Bronchial epithelial cell (primary cell): Measurements from ENCODE around the genes ALX3 and KCNC4.

DNA sequence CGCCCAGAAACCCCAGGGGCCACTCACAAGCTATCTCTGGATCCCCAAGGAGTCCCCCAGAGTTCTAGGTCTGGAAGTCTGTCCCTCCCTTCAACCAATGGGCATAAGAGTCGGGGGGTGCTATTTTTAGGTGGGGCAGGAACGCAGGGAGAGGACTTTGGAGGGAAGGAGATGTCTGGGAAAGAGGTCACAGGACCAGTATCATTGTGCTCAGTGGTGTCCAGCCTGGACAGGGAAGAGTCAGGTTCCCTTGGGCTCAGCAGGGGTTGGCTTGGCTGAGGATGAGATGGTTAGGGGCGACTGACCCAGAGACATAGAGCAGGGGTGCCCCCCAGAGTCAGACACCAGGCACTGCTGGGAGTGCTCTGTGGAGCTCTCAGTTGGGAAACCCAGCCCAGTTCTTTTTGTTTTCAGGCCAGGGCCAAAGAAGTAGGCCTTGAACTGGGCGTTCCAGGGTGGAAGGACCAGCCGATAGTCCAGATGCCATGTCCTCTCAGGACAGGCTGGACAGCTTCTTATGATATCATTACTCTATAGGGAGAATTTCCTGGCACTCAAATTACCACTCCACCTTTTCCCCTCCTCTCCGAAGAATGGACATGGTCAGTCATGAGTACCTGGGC, 6.9 kb upstream of the GPR61 start:
- RRBS, 2 experiments: no CpG with 5 or more reads among the region's 7 CpGs

DNA sequence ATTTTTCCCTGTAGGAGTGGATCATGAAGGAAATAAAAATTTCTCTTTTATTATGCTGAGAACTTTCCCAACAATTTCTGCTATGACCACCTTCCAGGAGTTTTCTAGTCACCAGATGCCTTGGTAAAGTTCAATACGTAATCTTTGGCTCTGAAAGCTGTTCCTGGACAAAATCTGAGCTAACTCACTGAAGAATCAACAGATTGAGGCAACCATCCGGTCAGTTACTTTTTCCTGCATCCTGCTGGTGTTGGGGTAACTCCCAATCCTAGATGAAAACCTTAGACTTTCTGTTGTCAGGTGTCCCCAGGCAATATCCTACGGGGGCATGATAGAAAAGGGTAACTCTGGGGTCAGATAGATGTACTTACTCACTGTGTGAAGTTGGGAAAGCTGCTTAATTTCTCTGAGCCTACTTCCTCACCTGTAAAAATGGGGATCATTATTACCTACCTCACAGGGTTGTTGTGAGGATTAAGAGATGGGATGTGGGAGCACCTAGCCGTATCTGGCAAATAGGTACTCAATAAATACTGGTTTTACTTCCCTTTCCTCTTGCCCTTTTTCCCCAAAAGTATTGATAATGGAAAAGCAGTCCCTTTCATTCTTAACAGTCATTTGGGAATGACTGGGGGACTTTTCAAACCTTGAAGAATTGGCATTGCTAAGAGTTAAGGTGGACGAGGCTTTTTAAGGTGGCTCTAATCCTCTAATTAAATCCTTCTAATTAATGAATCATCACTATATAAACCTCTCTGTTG, 1.5 kb upstream of the GNAI3 start:
- RRBS, 2 experiments: no CpG with 5 or more reads among the region's 5 CpGs

DNA sequence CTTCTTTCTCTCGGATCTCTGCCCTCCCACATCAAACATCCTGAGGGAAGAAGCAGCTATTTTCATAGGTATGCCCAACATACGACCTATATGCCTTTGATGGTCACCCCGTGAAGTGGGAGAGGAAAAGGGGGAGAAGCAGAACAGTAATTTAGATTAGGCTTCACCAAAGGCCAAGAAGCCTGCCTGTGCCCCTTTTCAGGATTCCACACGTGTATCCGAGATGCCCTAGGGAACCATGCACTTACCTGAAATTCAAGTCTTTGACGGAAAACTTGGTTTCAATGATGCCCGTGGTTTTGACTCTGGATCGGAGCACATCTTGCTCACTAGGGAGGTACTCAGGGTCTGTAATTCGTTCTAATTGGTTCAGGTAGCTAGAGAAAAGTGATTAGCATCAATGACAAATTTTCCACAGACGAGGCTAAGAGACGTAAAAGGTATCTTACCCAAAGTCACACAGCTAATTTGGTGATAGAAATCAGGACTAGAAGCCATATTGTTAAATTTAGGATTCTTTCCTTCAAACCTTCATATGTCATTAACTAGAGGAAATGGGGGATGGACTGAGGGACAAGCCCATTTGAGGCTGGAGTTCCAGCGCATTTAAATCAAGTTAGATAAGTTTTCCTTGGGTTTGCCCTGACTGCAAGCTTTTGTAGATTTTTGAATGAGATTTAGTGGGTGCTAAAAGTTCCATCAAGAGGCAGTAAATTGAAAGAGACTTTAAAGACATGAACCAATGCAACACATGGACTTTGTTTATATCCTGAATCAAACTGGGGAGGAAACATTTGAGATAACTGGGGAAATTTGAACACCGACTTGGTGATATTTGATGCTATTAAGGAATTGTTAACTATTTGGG, 13.1 kb downstream of the GNAT2 start:
- RRBS, 2 experiments: no CpG with 5 or more reads among the region's 13 CpGs

DNA sequence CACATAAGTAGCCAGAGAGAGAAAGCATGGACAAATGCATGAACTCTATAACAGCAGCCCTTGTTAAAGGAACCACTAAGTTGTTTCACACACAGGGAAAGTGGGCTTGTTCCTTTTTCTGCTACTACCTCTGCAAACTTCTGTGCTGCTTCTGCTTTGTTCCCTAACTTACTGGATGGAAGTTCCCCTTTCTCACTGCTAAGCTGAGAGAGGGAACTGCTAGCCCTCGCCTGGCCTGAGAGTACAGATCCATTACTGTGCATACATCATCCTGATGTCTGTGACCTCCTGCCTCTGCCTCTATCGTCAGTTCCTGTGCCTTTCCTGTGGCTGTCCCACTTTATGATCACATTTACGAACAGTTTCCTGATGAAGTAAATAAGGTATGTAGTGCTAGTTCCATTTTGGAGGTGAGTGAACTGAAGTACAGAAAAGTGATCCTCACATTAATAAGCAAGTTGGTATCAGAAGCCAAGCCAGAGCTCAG, 3.5 kb downstream of the GNAT2 start:
- RRBS, 2 experiments: no CpG with 5 or more reads among the region's 3 CpGs

GRCh38 chr1:109618739-109619289, 602 bp downstream of the GNAT2 start:
- RRBS, 2 experiments: no CpG with 5 or more reads among the region's 3 CpGs

DNA sequence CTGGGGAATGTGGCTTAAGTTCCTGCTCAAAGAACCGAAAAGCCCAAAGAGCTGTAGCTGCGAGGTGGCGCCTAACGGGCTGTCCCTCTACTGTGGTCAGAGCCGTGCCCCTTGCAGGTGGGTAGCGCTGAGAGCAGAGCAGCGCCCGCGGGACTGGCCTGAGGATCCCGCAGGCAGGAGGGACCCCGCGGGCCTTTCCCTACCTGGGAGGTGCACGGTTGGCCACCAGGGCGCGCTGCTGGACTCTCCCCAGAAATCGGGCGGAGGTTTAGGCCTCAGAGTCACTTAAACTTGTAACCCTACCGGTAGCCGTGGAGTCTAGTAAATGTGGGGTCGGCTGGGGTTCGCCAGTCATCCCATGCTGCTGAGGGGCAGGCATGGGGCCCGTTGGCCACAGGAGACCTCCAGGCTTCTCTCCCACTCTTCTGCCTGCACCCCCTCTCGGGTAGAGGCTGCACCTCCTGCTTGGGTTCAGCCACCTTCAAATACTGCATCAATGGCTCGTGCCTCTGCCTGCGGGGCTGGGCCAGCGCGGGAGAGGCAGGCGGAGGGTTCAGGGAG, 12.5 kb upstream of the GSTM4 start:
- RRBS, 2 experiments: no CpG with 5 or more reads among the region's 28 CpGs

DNA sequence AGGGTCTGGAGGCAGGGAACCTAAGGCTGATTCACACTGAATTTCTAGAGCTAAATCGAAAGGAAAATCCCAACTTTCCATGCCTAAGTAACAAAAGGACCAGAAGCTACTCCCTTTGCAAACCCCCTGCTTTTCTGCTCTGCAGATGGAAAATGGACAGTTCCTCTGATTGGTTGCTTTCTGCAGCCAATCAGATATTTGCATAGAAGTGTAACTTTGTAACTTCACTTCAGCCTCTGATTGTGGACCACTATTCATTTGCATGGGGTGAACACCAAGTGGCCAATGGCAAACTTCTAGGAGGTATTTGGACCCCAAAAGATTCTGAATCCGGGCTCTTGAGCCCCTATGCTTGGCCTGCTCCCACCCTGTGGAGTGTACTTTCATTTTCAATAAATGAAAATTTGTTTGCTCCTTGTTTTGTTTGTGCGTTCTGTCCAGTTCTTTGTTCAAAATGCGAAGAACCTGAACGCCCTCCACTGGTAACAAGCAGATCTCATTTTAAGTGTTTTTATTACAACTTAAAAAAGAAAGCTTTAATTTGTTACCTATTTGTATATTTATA, 6.5 kb upstream of the GSTM4 start:
- RRBS, 2 experiments: no CpG with 5 or more reads among the region's 5 CpGs

GRCh38 chr1:109715622-109715931, 3.5 kb downstream of the GSTM5 start:
- RRBS, 2 experiments: no CpG with 5 or more reads among the region's 4 CpGs

GRCh38 chr1:109793722-109794270, 30.1 kb upstream of the EPS8L3 start:
- RRBS, 2 experiments: no CpG with 5 or more reads among the region's 5 CpGs

GRCh38 chr1:109864019-109864796, 46.4 kb upstream of the CSF1 start:
- RRBS, 2 experiments: no CpG with 5 or more reads among the region's 5 CpGs

- RRBS, 2 experiments: no CpG with 5 or more reads among the region's 6 CpGs
Observed at GRCh38 chr1:109904475-109905024, 6.1 kb upstream of the CSF1 start.

DNA sequence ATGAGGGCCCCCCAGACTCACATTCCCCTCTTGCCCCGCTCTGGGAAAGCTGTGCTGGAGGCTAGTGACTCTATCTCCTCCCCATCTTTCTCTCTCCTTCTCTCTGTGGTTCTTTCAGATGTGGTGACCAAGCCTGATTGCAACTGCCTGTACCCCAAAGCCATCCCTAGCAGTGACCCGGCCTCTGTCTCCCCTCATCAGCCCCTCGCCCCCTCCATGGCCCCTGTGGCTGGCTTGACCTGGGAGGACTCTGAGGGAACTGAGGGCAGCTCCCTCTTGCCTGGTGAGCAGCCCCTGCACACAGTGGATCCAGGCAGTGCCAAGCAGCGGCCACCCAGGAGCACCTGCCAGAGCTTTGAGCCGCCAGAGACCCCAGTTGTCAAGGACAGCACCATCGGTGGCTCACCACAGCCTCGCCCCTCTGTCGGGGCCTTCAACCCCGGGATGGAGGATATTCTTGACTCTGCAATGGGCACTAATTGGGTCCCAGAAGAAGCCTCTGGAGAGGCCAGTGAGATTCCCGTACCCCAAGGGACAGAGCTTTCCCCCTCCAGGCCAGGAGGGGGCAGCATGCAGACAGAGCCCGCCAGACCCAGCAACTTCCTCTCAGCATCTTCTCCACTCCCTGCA, 12.5 kb downstream of the CSF1 start:
- RRBS, 2 experiments: no CpG with 5 or more reads among the region's 11 CpGs

DNA sequence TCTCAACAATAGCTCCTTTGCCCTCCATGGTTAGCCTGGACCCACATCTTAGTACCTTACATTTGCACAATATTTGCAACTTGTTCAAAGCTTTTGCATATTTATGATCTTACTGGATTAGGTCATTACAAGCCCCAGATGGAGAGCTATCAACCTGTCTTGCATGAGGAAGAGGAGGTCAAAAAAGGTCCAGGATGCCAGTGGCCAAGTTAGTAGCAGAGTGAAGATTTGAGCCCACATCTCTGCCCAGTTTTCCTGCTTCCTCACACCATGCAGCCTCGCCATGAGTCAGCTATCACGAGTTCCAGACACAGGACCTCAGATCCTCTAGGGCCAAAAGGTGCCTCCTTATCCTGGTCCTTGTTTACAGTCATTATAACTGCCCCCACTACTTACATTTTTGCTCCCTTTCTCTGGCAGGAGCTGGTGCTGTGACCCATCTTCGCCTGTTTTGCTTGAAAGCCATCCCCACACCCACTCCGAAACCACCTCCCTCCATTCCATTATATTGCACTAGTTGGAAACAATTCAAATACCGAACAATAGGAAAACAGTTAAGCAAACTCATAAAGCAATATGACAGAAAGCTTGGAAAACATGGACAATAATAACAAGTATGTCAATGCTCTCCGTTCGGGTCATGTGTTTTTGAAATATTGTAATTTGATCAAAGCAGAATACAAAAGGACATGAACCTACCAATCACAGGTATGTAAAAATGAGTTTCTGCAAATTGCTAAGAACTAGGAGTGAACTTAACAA, 4.9 kb upstream of the AHCYL1 start:
- RRBS, 2 experiments: no CpG with 5 or more reads among the region's 7 CpGs

GRCh38 chr1:109983246-109983635, 1.3 kb upstream of the AHCYL1 start:
- RRBS, 2 experiments: no CpG with 5 or more reads among the region's 6 CpGs

DNA sequence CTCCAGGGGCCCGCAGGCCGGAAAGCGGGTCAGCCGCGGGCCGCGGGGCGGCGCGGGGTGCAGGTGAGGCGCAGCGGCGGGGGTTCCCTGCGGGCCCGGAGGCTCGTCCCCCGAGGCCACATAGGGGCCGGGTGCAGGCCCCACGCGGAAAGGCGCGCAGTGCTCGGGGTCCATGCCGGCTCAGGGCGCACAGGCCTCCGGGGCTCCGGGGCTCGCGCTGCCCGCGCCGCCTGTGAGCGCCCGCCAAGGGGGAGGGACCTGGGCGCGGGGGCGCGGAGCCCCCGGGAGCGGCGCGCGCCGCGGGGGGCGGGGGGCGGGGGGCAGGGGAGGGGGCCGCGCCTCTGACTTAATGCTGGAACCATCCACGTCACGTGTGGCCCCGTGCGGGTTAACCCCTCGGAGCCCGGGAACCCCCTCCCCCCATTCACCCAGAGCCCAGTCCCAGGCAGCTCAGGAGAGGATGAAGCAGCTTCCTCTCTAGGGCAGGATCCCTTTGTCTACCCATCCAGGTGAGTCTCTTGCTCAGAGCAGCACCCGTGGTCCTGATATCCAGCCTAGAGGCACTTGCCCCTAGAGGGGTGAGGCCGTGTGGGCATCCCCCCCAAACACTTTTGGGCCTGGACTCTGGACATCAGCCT, at the start of gene ALX3:
TSS of gene ALX3 (minus strand) at position 234 of the 638 bp plus-strand sequence.
- RRBS, 2 experiments: 3% methylated on average over 32 of the region's 57 CpGs

GRCh38 chr1:110083902-110084298, 13.4 kb upstream of the ALX3 start:
- RRBS, 2 experiments: 8 to 12% methylated on average over 11 to 13 of the region's 42 CpGs

DNA sequence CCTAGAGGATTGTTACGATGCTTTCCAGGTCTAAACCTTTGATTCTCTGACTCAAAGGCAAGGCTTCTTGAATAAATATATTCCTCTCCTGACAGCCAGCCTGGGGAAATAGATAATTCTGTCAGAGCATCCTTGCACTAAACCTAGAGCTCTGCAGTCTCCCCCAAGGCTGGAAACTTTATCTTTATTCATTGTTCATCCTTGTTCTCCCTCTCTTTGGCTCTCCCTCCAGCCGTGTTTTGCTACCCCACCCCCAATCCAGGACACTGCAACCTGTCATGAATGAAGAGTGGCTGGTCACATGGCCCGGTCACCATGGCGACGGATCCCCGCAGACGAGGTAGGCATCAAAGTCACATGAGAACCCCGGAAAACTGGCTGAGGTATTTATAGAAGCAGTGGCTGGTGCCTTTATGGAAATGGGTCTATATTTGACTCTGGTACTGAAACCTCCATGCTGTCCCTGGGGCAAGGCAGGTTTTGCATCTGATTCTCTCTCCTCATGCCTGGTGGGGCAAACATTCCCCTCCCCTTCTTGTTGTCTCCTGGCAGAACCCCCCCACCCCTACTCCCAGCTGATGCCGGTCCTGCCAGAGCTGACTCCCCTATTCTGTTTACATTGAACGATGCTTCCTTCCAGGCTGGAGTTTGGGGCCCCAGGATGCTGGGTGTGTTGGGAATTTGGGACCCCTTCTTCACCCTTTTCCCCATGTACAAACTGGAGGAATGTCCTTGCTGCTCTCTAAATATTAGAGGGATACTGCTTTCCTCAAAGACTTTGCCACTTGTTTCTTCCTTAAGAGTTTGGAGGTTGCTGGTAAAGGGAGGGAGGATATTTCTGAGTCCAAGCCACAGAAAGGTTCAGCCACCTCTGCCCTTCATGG, 13.3 kb upstream of the SLC6A17 start:
- RRBS, 2 experiments: 4 to 5% methylated on average over 6 of the region's 10 CpGs

- RRBS, 2 experiments: 1 to 2% methylated on average over 62 to 65 of the region's 103 CpGs
Observed at GRCh38 chr1:110209811-110210665, at the start of gene KCNC4. Gene KCNC4 (plus strand): TSS chr1:110210314.

DNA sequence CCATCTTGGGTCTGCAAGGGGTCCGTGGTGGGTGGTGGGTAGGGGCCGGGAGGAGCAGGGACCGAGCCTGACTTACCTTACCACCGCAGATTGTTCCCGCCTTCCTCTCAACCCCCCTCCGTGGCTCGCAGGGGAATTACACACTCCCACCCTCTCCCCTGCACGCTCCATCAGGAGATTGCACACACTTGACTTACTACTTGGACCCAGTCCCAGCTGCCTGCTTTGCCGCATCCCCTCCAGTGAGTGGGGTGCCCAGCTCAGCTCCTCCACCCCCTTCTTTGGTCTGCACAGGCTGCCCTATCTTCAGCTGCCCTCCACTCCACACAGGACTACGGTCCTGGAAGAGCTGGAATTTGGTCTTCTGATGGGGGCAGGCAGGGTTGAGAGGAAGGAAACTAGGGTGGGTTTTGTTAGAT, 2.1 kb downstream of the KCNC4 start:
- RRBS, 2 experiments: 2 to 4% methylated on average over 2 of the region's 10 CpGs

- RRBS, 2 experiments: no CpG with 5 or more reads among the region's 14 CpGs
Observed at GRCh38 chr1:110242837-110243762, 33.0 kb downstream of the KCNC4 start.